ENCODE results near the gene KBTBD8.

DNA sequence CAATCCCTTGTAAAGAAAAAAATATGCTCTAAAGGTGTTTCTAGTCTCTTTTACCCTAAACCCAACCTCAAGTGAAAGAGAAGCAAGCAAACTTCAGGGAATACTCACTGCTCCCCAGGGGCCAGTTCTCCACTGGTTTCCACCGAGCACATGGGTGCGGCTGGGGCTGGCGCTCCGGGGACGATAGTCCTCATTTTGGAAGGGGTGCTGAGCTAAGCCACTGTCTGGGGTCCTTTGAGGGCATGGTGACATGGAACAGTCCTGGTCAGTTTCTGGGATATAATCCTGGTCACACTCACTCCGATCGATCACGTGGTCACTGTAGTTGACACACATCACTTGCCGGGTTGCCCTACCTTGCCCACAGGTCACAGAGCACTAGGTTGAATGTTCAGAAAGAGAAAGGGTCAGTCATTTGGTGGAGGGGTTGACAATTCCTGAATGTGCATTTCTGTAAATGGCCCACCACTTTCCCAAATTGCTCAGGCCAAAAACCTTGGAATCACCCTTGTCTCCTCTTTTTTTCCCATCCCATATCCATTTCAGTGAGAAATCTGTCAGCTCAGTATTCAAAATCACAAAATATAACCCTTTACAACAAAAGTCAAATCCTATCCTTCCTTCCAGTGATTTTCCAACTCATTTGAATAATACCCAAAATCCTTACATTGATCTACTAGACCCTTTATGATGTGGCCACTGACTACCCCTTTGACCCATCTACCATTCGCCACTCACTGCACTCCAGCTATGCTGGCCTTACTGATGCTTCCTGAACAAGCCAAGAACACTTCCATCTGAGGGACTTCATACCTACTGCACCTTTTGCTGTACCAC lies 85.7 kb downstream of the ADAMTS9 start:
- PRO-cap = no peak

- PRO-cap = no peak
Measured at GRCh38 chr3:64883340-64883773, 195.6 kb upstream of the ADAMTS9 start.

- PRO-cap = no peak
Measured at GRCh38 chr3:65027194-65027758, 339.5 kb upstream of the ADAMTS9 start.

GRCh38 chr3:65170458-65171177 lies 482.8 kb upstream of the ADAMTS9 start:
- PRO-cap = no peak

DNA sequence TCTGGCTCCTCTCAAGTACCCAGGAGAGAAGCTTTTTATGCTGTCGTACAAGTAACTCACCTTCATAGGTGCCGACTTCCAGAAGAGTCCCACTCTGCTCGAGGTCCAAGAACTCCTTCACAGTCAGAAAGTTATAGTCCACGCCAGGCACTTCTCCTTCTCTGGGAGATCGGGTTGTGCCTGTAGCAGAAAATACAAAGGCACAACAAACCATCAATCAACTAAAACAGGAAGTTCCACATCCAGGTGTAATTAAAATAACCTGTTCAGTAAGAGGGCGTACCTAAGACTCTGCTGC lies 545.3 kb downstream of the MAGI1 start:
- PRO-cap = no peak

DNA sequence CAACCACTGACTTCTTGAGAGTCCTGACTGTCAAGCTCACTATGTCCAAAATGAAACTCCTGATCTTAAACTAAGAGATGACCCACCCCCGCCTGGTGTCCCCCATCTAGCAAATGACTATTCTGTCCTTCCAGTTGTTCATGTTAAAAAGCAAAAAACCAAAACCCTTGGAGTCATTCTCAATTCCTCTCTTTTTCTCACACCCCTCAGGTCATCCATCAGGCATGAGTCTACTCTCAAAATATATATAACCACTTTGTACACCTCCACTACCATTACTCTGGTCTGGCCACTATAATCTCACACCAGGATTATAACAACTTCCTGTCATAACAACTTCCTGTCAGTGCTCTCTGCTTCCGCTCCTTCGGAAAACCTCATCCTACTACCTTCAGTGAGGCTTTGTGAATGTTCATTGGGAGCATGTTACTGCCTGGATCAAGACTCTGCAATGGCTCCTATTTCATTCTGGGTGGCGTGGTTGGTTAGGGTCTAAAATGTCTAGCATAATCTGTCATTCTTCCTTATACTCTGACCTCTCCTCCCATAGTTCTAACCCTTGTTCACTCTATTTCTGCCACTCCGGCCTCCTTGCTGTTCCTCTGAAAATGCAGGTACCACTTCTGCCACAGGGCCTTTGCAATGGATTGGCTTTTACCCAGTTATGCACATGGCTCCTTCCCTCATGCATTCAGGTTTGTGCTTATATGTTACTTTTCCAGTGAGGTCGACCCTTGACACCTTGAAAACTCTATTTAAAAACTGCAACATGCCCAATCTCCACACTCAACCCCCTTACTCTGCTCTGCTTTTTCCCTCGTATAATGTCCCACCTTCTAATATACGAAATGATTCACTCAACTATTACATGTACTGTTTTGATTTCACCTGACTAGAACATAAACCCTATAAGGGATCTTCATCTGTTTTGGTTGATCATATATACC lies 447.3 kb downstream of the MAGI1 start:
- PRO-cap = no peak

- PRO-cap = no peak
Measured at GRCh38 chr3:65619111-65619812, 419.5 kb downstream of the MAGI1 start.

- PRO-cap = no peak
Measured at GRCh38 chr3:65803849-65804485, 234.8 kb downstream of the MAGI1 start.

DNA sequence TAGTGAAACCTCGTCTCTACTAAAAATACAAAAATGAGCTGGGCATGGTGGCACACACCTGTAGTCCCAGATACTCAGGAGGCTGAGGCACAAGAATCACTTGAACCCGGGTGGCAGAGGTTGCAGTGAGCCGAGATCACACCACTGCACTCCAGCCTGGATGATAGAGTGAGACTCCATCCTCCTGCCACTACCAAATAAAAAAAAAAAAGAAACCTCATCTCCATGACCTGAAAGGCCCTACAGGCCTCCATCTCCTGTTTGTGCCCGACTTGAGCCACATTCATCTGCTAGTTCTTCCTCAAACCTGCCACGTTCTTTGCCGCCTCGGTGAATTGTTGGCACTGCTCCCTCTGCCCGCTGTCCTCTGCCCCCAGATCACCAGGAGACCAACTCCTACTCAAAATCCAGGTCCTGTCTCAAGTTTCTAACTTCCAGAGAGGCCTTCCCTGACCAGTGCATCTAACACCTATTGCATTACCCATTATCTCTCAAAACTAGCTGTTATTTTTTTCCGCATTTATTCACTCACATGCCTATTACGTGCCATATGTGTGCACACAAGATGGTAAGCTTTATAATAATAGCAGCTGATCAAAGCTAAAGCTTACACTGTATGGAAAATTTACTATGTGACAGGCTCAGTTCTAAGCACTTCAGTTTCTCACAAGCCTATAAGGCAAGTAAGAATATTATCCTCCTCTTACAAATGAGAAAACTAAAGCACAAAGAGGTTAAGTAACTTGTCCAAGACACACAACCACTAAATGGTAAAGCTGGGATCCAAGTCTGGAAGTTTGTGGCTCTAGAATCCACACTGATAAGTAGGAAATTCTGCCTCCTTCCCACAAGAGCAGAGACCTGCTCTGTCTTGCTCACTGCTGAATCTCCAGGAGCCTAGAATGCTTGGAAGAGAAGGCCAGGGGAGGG lies 60.9 kb downstream of the MAGI1 start:
- PRO-cap = no peak

DNA sequence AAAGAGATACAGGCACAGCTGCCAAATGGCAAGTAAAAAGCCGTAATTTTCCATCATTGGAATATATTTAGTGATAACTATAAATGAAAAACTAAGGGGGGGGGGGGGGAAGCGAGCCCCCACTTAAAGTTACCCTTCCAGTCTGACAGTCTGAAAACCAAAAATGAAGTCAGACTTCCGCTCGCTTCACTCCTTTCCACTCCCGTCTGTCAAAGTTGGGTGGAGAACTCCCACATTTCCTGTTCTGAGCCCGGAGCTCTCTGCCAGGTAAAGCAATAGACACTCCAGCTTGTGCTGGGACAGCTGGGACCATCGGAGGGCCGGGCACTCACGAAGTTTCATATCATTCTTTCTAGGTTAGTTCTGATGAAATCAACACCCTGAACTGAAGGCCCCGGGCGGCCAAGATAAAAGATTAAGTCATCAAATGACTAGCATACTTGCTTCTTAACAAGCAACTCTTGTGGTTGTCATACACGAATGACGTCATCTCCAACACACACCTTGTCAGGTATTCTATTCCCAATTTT lies 42.2 kb downstream of the MAGI1 start:
- PRO-cap = no peak

GRCh38 chr3:66039502-66040073 lies 870 bp upstream of the MAGI1 start:
- PRO-cap = no peak

DNA sequence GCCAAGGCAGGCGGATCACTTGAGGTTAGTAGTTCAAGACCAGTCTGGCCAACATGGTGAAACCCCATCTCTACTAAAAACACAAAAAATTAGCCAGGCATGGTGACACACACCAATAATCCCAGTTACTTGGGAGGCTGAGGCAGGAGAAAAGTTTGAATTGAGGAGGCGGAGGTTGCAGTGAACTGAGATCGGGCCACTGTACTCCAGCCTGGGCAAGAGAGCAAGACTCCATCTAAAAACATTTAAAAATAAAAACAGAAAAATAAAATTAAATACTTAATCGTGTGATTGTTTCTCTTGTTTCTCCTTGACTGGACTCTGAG lies 21.8 kb upstream of the MAGI1 start:
- PRO-cap = no peak

- PRO-cap = no peak
Measured at GRCh38 chr3:66110665-66111306, 72.1 kb upstream of the MAGI1 start.

- PRO-cap = no peak
Measured at GRCh38 chr3:66385972-66386537, 114.8 kb downstream of the LRIG1 start.

GRCh38 chr3:66418248-66419109 lies 82.3 kb downstream of the LRIG1 start:
- PRO-cap = no peak

- PRO-cap = bidirectional peak, plus-strand start at chr3:66998351, minus-strand start at chr3:66997998
Measured at GRCh38 chr3:66998209-66999215, at the start of gene KBTBD8. Gene KBTBD8, plus strand, starts transcription at chr3:66998307.

DNA sequence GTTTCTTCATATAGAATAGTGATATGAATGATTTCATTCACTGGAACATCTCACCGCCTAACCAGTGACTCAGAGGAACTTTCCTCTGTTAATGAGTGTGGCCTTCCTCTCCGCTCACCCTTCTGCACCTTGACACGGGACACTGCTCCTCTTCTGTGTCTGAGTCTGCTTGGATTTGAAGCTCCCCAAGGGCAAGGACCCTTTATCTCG lies 20.7 kb downstream of the KBTBD8 start:
- PRO-cap = no peak

DNA sequence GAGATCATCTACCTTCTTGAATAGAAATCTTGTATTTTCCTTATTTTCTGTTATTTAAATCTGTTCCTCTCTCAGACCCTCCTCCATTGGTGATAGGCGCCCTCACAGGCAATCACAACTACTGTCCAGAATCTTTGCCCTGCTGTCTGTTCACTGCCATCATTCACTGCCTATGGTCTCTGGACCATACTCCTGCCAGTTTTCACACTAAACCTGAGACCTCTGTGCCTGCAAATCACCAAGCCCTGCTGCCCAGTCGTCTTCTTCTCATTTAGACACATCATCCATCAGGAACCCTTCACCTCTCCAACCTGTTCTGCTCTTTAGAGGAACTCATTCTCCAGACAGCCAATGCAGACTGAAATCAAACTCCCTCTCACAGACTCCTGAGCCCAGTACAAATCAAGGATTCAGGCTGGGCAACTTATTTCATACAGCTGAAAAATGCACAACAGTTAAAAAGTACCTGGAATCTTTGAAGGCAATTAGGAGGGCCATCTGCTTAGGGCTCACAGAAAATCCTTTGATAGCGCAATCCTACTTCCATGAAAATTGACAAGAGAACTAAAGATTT lies 118.0 kb downstream of the SUCLG2 start:
- PRO-cap = no peak

- PRO-cap = no peak
Measured at GRCh38 chr3:69359511-69359951, 26.4 kb downstream of the FRMD4B start.

GRCh38 chr3:69540927-69541579 lies 155.2 kb upstream of the FRMD4B start:
- PRO-cap = no peak